Epithelial cell of proximal tubule (primary cell): ENCODE measurements around a stretch of chr10.

GRCh38 chr10:7778727-7779130 is 9.1 kb downstream of the KIN start:
- RAMPAGE, long total RNA: no peak
- RRBS: no CpG with 5 or more reads among the region's 5 CpGs

DNA sequence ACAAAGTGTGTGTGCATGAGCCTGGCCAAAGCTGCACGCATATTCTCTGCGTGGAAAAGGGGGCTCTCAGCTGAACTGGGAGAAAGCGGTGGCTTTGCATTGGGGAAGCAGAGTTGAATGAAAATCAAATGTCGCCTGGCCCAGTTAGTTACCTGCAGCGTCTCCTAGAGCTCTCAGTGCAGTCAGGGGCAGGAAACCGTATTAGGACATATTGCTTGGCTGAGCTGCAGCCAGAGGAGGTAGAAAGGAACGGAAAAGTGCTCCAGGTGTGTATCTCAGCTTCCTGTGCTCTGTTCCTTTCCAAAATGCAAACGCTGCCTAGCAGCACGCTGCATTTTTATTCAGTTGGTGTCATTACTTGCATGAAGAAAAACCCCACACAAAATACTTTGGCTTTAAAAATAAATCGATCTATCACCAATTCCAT is 4.9 kb downstream of the GATA3 start:
- RAMPAGE, long total RNA: no peak
- RRBS: no CpG with 5 or more reads among the region's 10 CpGs

- RAMPAGE, long total RNA: no peak
- RRBS: no CpG with 5 or more reads among the region's 5 CpGs
These were observed 350.2 kb downstream of the GATA3 start for GRCh38 chr10:8404535-8405195.

GRCh38 chr10:9462246-9462495 is 1407.7 kb downstream of the GATA3 start:
- RAMPAGE, long total RNA: no peak
- RRBS: no CpG with 5 or more reads among the region's 3 CpGs

GRCh38 chr10:9755934-9756224 is 1261.8 kb upstream of the CELF2 start:
- RAMPAGE, long total RNA: no peak
- RRBS: no CpG with 5 or more reads among the region's 3 CpGs

DNA sequence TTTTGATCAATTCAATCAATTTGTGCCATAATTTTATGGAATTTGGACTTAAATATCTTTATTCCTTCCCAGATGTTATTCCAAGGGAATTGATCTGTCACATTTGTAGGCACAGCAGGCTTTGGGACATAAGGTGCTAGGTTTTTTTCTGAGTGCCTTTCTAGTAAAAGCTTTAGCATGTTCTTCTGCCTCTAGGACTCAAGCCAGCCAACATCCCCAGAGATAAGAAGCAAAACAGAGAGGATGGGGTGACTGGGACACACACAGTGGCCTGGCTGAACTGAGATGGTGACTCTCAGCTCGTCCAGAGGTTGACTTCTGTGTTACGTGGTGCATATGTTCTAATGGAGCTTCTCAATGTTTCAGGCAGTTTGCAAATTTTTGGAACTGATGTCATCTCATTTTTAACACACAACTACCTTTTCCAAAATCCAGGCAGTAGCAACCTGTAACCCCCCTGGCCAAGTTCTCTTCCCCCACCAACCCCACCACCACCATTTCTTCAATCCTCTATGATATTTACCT is 188.1 kb upstream of the CELF2 start:
- RAMPAGE, long total RNA: no peak
- RRBS: no CpG with 5 or more reads among the region's 2 CpGs

- RAMPAGE, long total RNA: no peak
- RRBS: no CpG with 5 or more reads among the region's 3 CpGs
These were observed 2.3 kb downstream of the CELF2 start for GRCh38 chr10:11020078-11020277.

DNA sequence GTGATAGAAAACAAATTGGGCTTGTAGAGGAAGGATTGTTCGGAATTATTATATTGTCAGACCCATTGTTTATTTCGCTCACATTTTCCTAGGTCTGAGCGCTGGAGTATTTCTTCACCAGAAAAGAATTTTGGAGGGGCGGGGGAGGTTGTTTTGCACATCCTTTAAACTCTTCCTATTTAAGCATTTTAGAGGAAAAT is 29.1 kb downstream of the CELF2 start:
- RAMPAGE, long total RNA: no peak
- RRBS: no CpG with 5 or more reads among the region's 4 CpGs

DNA sequence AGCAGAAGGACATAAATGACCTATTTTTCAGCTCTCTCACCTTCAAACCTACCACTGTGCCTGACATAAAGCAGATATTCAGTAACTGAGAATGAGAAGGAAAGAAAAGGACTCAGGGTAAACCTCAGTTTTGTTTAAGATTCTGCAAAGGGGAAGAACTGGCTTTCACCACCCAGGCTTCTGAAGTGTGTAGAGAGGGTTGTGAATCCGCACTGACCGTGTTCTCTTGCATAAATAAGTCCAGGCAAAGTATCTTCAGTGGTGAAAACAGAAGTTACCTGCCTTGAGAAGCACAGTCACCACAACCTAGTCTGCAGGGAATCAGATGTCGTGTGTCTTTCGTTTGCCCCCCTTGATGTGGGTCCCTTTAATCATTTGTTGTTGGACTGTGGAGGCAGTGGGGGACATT is 139.9 kb downstream of the CELF2 start:
- RAMPAGE, long total RNA: no peak
- RRBS: no CpG with 5 or more reads among the region's 4 CpGs

GRCh38 chr10:11168210-11168769 is 150.6 kb downstream of the CELF2 start:
- RAMPAGE, long total RNA: no peak
- RRBS: no CpG with 5 or more reads among the region's 3 CpGs

DNA sequence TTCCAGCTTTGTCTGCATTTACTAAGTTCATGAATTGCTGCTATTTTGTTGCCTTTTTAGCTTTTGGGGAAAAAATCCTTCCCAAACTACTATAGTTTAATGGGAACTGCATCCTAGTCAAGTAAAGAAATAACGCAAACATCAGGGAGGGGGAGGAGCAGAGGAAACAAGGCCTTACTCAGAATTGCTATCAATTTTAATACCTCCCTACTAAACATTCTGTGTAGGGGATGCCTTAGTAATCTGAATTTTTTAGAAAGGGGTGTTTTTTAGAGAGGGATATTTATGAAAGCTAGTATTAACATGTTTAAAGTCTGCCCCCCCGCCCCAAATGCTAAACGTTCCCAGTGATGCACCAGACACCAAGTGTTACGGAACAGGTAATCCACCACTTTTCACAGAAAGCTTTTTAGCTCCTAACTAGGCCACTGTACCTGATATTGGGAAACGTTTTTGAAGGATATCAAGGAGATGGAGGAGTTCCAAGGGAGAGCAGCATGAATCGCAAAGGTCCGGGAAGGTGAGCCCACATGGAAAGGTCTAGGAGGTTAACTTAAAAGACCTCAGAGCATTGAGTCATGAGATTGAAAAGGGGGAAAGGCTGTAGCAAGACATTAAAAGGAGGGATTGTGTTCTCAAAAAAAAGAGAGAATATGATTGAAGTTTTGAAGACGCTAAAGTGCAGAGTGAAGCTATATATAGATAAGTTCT is 157.2 kb downstream of the CELF2 start:
- RAMPAGE, long total RNA: no peak
- RRBS: no CpG with 5 or more reads among the region's 8 CpGs

DNA sequence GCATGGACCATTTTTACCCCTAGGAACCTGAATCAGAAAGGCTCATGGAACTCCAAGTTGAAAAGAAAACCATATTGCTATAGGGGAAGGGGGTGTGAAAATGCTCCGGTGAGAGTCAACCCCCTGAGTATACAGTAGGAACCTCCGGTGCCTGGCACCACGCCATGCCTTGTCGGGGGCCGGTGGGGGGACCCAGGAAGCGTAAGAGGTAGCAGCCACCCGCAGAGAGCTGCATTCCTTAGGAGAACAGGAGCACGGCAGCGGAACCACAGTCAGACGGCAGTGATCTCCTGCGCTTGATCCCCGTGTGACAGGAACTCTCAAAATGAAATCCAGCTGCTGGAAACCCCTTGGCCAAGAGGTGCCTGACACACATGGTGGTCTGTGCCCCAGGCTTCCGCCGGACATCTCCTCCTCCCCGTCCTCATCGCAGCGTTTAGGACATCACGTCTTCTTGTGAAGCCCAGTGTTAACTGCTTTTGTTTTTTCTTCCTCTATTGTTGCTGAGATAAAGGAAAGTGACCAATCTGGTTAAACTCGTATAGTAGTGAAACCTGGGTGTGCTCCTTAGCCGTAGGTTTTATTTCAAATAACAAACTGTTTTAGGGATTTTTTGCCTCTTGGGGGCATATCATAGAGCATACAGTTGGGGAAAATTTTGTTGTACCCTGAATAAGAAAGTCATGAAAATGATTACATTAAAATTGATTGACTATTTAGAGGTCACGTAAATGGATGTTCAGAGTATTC is 186.9 kb downstream of the CELF2 start:
- RAMPAGE, long total RNA: no peak
- RRBS: no CpG with 5 or more reads among the region's 21 CpGs

DNA sequence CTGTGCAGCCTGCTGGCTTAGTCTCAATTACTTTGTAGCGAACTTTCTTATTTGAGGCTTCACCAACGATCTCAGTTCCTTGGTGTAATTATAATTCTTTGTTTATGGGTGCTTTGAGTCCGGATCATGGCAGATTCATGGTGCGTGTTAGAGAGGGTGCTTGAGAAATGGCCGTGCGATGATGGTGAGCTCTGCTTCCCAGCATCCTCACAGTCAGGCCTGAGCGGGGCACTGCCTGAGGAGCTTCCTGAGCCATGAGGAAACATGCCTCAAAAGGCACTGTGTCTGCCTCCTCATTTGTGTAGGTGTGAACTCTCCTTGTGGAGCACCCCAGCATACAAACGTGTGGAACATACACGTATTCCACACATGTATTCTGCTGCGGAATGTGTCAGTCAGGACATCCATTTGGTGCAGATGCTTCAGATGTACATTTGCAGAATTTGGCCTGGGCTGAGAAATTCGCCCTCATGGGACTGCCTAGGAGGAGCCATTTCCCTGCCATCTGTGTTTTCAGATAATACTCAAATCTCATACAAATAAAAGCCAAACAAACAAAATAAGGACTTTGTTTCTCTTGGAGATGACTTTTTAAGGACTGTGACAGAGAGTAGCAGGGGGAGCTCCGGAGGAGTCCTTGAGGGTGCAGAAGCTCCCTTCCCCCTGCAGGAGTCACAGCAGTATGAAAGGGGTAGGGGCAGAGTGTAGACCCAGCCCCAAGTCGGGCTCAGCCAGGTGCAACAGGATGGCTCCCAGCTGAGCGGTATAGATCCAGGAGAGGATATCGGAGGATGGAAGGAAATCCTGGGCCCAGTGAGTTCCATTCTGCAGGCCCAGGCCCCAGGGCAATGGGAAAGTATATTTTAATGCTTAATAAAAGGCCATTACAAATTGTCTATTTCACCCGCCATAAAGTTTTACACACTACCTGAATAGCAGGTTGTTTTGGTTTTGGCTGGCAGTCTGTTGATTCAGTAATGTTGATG is 205.6 kb downstream of the CELF2 start:
- RAMPAGE, long total RNA: no peak
- RRBS: no CpG with 5 or more reads among the region's 16 CpGs

DNA sequence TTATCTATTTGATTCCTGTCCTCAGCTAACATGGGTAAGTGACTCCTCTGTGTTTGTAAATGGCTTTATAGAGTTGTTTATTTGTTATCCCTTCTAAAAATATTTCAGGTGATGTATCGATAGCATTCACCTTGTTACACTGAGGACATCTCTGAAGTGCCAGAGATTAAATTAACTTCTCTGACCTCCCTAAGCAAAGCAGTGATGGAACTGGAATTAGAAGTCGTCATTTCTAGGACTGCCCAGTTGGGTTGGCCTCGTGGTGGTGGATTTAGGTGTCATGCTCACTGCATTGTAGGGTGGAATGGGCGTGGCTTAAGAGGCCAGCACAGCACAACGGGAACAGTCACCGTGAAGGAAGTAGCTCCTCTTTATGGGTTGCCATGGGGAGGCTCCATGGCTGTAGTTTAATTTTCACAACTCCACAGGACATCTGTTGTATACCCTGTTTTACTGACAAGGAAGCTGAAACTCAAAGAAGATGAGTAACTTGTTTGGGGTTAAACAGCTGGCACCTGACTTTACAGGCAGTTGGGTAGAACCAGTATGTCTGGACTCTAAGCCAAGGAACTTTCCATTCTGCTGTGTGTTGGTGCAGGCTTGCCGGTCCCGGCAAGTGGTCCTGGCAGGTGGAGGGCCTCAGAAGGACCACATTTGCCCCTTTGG is 208.2 kb downstream of the CELF2 start:
- RAMPAGE, long total RNA: no peak
- RRBS: no CpG with 5 or more reads among the region's 8 CpGs

DNA sequence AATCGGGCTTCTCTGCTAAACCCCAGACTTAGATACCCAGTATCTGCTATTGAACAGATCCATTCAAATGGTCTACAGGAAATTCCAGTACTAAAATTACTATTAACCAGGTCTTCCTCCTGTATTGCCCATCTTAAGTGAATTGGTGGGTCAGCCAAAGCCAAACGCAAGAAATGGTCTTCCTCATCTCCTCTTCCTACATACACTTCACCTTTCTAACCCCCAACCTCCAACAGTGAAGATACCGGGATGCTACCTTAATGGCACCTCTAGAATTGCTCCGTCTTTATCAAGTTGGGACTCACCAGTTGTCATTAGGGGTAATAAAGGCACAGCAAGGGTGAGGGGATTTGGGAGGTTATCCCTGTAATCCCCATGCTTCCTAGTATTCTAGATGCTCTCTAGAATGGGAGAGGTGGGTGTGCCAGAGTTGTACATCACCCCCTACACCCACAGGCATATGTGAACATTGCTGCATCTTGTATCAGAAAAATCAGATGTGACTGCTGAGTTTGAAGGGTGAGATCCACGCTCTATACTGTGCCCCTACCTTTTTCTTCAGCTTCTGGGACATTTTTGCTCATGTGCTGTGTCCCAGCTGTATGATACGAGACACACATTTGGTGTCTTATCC is 215.9 kb downstream of the CELF2 start:
- RAMPAGE, long total RNA: no peak
- RRBS: no CpG with 5 or more reads among the region's 6 CpGs

DNA sequence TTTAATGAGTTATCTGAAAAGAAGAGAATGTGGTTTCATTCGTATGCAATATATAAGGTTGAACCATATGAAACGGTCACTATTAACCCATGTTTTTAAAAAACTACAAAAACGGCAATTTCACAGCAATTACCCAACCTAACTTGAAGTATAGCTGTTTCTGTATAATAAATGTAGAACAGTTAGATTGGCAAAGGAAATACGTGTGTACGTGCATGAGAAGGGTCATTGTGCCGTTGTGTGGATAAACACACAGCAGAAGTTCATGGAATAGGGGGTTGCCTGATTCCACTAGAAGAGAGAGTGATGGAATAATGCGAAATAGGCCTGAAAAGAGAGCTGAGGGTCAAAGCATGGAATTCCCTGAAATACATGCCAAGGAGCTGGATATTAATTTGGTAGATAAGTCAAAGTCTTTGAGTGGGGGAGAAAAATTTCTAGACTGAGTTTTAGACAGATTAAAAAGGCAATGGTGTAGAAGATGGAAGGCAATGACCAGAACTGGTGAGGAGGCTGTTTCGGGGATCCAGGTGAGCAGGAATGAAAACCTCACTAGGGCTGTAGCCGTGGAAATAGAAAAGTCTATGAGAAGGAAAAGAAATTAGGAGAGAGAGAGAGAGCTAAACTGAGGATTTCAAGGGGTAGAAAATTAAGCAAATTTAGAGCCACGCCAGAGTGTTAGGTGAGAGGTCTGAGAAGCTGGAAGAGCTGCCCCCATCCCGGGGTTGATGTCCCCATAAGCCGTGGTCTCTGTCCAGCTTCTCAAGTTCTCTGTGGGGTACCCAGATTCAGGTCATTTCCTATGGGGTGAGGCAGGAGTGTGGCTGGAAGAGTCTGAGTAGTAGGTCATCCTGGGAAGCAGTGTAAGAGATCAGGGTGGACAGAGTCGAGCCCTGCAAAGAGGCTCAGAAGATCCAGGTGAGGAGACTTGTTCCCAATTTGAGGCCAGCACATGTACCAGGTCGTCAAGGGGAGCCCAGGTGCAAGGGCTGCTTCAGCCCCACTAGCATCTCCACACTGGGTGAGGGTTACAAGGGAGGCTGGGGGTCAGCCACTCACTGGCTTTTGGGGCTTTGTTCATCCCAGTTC is 219.3 kb downstream of the CELF2 start:
- RAMPAGE, long total RNA: no peak
- RRBS: no CpG with 5 or more reads among the region's 14 CpGs

- RAMPAGE, long total RNA: no peak
- RRBS: 77% methylated on average over 3 of the region's 14 CpGs
These were observed 279.2 kb downstream of the CELF2 start for GRCh38 chr10:11296477-11297688.

DNA sequence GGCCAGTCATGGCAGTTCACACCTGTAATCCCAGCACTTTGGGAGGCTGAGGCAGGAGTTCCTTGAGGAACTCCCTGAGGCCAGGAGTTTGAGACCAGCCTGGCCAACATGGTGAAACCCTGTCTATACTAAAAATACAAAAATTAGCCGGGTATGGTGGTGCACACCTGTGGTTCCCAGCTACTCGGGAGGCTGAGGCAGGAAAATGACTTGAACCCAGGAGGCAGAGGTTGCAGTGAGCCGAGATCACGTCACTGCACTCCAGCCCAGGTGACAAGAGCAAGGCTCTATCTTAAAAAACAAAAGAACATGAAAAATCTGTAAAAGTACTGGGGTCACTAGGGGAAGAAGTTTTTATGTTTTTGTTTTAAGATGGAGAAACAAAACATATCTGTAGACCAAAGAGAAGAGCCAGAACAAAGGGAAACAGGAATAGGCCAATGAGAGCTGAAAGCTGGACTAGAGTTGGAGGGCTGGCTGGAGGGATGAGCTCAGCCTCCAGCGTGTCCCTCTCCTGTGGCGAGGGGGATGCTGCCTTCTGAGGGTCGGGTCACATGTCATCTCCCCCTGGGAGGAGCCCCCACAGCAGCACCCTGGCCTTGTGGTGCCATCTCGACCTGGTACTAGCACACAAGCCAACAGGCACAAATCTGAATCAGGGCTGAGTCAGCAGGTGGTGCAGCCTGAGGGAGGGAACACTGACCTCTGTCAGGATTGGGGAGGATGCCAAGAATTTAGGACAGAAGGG is 280.2 kb downstream of the CELF2 start:
- RAMPAGE, long total RNA: no peak
- RRBS: no CpG with 5 or more reads among the region's 8 CpGs

GRCh38 chr10:11325190-11325841 is 286.1 kb downstream of the USP6NL start:
- RAMPAGE, long total RNA: no peak
- RRBS: no CpG with 5 or more reads among the region's 5 CpGs

GRCh38 chr10:11448679-11449115 is 162.8 kb downstream of the USP6NL start:
- RAMPAGE, long total RNA: no peak
- RRBS: no CpG with 5 or more reads among the region's 11 CpGs